GM12891 (cell line): Measurements from ENCODE around the genes KLRK1 and STYK1.

GRCh38 chr12:8699606-8700066 lies 1.8 kb downstream of the RIMKLB start:
- RRBS = no CpG with 5 or more reads among the region's 4 CpGs

DNA sequence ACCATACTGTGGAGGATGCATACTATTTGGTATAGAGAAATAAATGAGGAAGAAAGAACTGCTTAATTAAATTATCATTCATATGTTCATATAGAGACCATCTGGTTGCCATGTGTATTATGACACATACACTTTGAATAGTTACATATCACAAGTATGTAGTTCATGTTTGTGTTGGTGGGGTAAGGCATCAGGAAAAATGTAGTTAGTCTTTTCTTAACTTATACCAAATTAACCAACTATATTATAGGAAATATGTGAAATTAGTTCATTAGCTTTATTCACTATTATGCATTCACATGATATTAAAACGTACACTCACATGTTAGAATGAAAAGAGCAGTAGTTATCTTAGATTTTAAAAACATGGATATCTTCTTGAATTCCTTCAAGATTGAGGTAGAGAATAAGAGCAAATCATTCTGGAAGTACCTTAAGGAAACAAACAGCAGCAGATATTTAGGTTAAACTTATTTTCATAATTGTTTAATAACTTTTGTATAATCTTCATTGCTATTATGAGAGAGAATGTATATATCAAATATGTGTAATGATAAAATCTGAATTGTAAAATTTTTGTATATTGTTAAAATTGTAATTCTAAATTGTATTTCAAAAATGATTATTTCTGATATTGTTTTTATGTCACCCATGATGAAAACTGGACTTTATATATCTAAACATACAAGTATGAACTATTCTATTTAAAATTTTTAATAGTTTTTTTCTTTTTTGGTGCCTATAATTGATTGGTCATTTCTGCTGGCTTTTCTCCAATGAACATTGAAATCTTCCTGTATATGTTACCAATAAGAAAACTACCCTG lies 46.3 kb upstream of the A2ML1 start:
- RRBS = no CpG with 5 or more reads among the region's 1 CpG

DNA sequence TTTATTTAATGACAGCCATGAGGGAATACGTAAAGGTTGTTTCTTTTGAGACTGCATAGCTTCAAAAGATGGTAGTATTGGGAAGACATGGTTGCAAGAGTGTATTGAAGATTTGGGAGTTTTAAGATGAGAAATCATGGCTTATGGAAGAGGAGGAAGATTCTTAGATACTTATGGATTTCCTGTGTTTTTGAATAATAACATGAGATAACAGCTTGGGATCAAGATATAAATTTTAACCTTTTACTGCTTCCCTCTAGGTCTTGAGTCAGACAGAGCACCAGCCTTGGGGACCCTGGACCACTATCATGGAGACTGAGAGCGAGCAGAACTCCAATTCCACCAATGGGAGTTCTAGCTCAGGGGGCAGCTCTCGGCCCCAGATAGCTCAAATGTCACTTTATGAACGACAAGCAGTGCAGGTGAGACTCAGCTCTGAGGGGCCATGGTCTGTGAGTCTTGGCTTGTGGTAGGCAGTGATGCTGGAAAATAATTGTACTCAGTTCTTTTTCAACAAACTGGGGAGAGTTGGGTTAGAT lies 3.1 kb downstream of the PHC1 start:
- RRBS = no CpG with 5 or more reads among the region's 4 CpGs

- RRBS = no CpG with 5 or more reads among the region's 8 CpGs
These were observed 11.1 kb downstream of the PHC1 start for GRCh38 chr12:8925207-8925961.

DNA sequence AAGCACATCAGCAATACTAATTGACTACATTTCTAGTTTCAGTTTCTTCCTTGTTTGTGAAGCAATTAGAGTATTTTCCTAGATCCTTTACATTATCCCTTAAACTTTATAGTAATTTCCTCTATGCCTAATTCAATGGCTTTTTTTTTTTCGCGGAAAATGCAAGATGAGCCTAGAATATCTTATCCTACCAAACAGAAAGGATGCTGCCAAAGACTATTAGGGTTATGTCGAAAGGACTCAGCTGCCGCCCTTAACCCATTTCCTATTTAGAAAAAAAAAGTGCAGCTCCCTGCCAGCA lies 7.9 kb upstream of the A2M start:
- RRBS = no CpG with 5 or more reads among the region's 4 CpGs

DNA sequence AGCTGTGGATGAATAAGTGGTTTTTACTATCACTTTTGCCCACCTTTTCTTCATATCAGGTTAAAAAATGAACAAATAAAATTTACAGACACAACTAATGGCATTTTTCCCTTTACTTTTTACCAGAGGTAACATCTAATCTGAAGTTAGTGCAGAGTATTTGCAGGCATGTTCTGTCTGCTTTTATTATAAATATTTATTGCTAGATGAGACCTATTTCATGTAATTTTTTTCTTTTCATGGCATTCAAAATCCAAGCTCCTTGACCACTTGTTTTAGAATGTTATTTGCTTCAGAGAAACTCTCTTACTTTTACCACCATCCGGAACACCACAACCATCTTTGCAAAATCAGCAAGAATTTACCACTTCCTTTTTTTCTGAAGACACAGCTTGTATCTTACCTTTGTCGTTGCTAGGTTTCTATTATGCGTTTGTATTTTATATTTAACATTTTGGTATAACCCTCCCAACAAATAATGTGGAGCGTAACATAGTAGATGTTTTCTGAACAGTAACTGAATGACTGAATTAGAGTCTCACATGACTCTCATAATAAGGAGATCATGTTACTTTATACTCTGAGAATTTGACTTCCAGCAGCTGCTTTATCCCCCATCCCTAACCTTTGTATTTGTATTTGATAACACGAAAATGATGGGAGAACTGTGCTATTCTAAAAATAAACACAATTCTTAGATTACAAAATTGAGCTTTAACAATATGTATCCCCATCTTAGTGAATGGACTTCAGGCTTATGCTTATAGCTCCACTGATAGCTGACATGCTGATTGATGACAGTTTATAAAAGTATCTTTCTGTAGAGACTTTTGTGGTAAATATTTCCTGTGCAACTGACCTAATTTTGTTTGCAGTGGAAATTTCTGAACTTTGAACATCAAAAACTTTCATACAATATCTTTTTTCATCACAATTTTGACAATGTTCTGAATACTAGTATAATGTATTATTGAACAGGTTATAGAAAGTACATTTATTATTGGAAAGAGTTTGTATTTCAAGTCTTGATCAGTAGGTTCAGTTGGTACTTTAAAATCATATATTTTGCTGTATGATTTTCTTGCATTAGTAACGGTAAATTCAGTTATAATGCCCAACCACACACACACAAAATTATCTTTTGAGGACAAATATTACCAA lies 7.8 kb upstream of the KLRB1 start:
- RRBS = no CpG with 5 or more reads among the region's 6 CpGs

- RRBS = no CpG with 5 or more reads among the region's 7 CpGs
These were observed 20.0 kb upstream of the CLEC2D start for GRCh38 chr12:9649481-9650027.

- RRBS = no CpG with 5 or more reads among the region's 16 CpGs
These were observed 25.9 kb downstream of the CLEC2D start for GRCh38 chr12:9695025-9696121.

DNA sequence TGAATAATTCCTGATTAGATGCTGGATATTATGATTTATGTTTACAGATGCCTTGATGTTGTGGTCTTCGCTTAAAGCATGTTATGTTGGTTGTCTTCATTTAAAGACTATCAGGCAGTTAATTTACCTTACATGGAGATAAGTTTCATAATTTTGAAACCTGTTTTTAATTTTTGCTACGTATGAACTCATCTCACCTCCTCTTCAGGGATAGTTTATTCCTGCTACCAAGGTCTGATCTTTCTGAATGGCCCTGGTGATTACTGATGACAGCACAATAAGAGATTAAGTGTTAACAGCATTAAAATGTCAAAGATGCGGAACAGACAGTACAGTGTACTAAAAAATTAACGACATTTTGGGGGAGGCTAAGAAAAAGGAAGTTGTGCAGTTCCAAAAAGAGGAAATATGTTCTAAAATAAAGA lies 23.9 kb downstream of the CD69 start:
- RRBS = no CpG with 5 or more reads among the region's 4 CpGs

GRCh38 chr12:9942925-9943905 lies 11.0 kb upstream of the CLEC2A start:
- RRBS = no CpG with 5 or more reads among the region's 27 CpGs

DNA sequence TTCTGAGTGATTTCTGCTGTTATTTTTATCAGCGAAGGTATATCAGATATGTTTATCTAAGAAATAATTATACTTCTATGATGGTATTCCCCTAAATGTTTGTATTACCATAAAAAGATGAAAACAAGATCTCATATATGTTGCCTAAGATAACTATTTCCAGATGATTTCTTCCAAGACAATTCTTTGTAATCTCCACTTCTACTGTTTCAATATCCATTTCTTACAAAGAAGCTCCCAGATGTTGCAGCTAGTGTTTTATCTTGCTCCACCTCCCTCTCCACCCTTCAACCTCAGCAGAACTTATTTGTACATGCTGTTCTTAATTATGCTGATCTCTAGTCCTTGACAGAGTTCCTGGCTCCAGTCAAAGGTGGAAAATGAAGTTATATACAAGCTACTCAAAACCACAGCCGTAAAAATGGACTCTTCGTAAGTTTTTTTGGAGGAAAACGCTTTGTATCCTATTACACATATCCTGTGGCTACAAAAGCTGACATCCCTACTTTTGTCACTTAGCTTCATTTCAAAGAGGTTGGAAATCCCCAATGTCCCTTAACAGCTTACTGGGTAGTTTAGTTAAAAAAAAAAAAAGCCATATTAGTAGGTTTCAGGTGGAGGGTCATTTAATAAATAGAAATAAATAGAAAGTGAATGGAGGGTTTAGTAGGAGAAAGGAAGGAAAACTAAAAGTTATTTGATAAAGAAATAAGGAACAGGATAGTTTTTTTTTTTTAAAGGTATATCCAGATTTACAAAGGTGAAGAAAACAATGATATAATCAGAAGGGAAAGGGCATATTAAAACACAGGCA lies 1.2 kb downstream of the CLEC1A start:
- RRBS = no CpG with 5 or more reads among the region's 4 CpGs

- RRBS = no CpG with 5 or more reads among the region's 5 CpGs
These were observed 2.8 kb downstream of the OLR1 start for GRCh38 chr12:10168979-10169595.

- RRBS = no CpG with 5 or more reads among the region's 7 CpGs
These were observed 10.6 kb downstream of the GABARAPL1 start for GRCh38 chr12:10223125-10223862.

DNA sequence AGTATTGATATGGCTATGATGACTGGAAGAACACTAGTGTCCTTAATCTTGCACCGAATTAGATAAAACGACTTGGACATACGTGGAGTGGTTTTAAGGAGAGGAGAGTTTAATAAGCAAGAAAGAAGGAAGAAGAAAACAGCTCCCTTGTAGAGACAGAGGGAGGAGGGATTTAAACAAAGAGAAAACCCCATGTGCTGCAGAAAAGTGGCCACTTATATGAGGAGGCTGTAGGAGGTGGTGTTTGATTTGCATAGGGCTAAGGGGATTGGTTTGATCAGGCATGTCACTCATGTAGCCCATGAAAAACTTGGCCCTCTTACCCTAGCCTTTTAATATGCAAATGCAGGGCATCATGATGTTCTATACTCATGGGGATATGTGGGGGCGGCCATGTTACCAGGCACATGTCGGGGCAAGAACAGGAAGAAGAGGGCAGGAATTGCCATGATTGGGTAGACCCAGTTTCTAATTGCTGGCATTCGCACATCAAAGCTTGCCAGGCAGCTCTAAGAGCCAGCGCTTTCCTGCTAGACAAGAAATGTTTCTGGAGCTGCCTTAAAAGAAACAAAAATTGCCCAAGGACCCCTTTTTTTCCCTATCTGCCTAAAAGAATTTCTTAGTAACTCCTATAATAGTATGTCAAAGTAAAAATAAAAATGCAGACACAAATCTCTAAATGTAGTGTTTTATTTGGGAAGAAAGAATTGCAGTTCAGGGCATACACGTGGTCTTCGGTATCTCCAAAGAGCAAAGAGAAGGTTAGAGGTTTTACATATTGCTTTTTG lies 28.7 kb downstream of the KLRK1 start:
- RRBS = no CpG with 5 or more reads among the region's 9 CpGs

DNA sequence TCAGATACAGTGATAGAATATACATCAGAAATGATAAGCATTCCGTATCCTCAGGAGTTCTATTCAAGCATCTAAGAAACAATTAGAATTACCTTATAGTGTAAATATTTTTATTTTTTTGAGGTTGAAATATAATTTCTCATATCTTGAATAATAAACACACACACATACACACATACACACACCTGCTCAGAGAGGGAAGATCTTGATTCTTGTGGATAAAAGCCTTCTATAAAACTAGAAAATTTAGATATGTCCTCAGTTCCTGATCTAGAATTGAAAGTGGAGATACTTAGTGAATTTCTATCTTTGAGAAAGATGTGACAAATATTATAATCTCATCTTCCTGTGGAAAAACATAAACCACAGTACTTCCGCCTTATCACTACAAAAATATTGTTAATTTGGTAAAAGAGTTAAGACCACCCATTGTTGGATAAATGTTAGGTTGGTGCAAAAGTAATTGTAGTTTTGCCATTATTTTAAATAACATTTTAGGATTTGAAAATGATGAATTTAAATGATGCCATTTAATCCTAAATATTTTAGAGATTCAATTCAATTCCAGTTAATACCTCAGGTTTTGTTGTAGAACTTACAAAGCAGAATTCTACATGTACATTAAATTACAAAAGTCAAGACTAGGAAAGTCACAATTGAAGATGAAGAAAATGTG lies at the start of gene KLRK1:
Gene KLRK1 (minus strand): TSS at position 284 of the 676 bp plus-strand sequence.
- RRBS = no CpG with 5 or more reads among the region's 2 CpGs

GRCh38 chr12:10673354-10674571 lies at the start of gene STYK1:
TSS of gene STYK1 (minus strand) at chr12:10674052.
- RRBS = 2% methylated on average over 15 of the region's 47 CpGs

- RRBS = no CpG with 5 or more reads among the region's 10 CpGs
These were observed 19.3 kb downstream of the YBX3 start for GRCh38 chr12:10703712-10704392.

- RRBS = no CpG with 5 or more reads among the region's 4 CpGs
These were observed 15.8 kb downstream of the YBX3 start for GRCh38 chr12:10707152-10707974.

DNA sequence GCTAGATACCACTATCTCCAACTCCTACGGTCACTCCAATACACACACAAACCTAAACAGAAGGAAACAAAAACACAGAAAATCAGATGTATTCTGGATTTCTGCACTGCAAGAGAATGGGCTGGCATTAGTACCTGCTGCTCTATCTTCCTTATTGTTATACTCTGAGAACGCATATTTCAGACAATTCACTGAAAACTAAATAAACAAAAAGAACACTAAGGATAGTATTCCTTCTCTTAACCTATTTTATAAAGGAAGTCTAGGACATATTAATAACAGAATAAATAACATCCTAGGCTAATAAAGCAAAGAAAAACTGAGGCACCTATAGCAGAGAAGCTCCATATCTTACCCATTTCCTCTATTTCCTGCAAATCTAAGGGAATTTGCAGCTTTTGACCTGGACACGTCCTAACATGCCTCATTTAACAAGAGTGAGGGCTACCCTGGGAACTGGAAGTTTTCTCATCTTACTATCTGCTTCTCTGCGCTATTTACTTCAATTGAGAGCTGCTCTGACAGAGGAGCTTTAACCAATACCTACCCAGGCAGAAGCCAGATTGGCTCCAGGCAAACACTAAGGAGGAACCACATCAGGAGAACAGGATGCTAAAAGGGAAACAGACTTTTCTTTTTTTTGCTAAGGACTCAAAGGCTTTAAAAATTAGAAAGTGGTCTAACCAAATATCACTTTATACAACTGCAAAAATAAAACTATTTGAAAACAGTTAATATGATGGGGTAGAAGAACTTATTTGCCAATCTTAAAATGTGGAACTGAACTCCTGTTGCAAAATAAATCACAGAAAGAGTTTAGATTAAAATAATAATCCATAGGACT lies 5.7 kb downstream of the YBX3 start:
- RRBS = no CpG with 5 or more reads among the region's 4 CpGs